ENCODE data around the gene CCDC77.

GRCh38 chr12:10413-10790 is 56.2 kb upstream of the IQSEC3 start:
- PRO-cap, result no peak

DNA sequence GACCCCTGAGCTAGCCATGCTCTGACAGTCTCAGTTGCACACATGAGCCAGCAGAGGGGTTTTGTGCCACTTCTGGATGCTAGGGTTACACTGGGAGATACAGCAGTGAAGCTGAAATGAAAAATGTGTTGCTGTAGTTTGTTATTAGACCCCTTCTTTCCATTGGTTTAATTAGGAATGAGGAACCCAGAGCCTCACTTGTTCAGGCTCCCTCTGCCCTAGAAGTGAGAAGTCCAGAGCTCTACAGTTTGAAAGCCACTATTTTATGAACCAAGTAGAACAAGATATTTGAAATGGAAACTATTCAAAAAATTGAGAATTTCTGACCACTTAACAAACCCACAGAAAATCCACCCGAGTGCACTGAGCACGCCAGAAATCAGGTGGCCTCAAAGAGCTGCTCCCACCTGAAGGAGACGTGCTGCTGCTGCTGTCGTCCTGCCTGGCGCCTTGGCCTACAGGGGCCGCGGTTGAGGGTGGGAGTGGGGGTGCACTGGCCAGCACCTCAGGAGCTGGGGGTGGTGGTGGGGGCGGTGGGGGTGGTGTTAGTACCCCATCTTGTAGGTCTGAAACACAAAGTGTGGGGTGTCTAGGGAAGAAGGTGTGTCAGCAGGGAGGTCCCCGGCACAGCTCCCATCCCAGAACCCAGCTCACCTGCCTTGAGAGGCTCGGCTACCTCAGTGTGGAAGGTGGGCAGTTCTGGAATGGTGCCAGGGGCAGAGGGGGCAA is 50.1 kb upstream of the IQSEC3 start:
- PRO-cap, result no peak

- PRO-cap, result no peak
Measured at GRCh38 chr12:139652-140146, 73.1 kb downstream of the IQSEC3 start.

- PRO-cap, result no peak
Measured at GRCh38 chr12:180403-180901, 33.5 kb downstream of the SLC6A12 start.

- PRO-cap, result no peak
Measured at GRCh38 chr12:210270-210849, 3.6 kb downstream of the SLC6A12 start.

- PRO-cap, result no peak
Measured at GRCh38 chr12:210850-211490, 3.0 kb downstream of the SLC6A12 start.

DNA sequence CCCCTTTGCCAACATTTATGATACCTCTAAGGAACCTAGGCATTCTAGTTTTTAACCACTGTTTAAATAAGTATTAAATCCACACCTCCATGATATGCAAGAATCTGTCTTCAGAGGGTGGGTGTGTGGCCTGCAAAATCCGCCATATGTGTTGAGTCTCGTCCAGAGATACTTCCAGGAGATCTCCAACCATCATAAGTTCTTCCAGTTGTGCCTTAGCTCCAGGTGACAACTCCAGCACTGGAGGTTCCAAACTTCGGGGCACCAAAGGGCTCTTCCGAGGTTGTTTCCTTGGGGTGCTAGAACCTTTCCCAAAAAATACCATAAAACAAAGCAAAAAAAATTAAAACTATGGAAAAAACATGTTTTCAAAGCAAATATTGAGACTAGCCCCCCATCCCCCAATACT is 32.9 kb upstream of the SLC6A13 start:
- PRO-cap, result no peak

DNA sequence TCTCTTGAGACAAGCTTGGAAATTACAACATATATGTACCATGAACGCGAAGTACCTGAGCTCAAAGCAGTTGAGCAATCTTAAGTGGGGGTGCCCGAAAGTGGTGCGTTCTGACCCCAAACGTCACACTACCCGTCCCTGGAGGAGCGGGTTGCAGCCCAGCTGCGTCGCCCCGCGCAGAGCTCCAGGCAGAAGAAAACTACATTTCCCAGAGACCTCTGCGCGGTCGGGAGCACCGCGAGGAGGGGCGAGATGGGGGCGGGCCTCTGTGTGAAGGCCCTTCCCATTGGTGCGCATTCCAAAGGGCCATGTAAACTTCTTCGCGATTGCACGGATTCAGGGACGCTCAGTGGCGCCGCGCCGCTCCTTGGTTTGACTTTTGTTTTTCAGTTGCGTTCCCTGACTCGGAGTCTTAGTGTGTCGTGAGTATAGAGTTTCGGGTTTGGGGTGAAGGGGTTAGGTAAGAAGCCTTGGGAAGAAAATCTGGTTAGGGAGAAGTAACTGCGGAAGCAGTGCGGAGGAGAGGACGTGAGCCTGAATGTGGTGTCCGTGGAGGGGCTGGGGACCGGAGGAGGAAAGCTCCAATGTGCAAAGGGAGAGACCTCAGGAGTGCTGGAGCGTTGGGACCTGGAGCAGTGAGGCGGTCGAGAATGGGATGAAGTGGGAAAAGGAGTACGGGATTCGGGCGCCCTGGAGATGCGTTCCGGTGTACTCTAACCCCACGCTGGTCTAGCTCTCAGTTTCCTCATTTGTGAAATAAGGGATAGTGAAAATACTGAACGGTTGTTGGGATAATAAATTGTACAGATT is at the start of gene CCDC77:
CCDC77 (plus strand) TSS at position 382 of the 810 bp plus-strand sequence.
- PRO-cap, result no peak

- PRO-cap, result no peak
Measured at GRCh38 chr12:460629-461380, 1.1 kb downstream of the B4GALNT3 start.

GRCh38 chr12:542691-543426 is 83.1 kb downstream of the B4GALNT3 start:
- PRO-cap, result no peak

- PRO-cap, result no peak
Measured at GRCh38 chr12:569586-570413, 93.4 kb downstream of the NINJ2 start.

GRCh38 chr12:570414-571446 is 92.5 kb downstream of the NINJ2 start:
- PRO-cap, result no peak

DNA sequence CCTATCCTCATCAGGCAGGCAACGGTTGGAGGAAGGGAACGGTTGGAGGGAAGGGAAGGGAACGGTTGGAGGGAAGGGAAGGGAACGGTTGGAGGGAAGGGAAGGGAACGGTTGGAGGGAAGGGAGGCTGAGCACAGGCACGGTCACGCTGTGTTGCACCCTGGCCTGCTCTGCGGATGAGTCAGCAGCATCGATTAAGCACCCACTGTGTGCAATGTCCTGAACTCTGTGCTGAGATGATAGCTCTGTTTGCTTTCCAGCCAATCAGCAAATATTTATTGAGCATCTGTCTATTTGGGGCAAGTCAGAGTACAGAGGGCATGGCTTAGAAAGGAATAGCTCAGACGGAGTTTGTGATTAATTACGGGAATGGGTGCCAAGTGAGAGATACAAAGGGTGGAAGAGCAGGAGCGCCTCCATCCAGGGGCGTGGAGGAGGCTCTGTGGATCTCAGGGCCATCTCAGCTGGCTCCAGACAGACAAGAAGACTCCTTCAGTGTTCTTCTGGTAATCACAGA is 77.7 kb downstream of the NINJ2 start:
- PRO-cap, result no peak

- PRO-cap, result no peak
Measured at GRCh38 chr12:645397-646224, 17.6 kb downstream of the NINJ2 start.

GRCh38 chr12:738506-739211 is 13.7 kb upstream of the WNK1 start:
- PRO-cap, result no peak

DNA sequence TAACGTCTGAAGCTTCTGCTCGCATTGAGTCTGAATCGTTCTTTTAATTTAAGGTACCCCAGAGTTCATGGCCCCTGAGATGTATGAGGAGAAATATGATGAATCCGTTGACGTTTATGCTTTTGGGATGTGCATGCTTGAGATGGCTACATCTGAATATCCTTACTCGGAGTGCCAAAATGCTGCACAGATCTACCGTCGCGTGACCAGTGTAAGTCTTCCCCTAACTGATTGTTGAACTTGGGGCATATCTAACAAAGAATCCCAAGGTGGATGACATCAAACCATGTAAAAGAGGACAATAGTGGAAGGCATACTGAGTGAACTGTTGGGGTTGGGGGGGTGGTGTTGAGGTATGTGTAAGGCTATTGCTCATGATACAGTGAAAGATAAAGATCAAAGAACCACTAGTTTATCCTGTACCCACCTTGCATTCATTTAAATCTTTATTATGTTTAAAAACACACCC is 77.6 kb downstream of the WNK1 start:
- PRO-cap, result no peak

GRCh38 chr12:860919-861418 is 88.5 kb downstream of the RAD52 start:
- PRO-cap, result no peak

DNA sequence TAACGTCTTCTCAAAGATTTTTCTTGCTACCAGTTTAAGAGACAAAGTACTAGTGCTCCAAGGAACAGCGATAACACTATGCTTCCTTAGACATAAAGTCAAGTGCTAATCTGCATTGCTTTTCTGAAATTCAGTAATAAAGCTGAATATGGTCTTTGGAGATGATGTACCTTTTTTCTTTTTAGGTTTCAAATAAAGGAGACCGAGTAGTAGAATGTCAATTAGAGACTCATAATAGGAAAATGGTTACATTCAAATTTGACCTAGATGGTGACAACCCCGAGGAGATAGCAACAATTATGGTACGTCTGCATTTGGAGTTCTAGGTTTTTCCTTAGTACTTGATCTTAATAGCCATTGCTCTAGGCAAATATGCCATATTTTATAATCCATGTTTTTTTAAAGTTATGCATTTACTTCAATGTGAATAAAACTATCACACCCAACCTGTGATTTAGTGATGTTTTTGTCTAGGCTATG is 66.7 kb downstream of the RAD52 start:
- PRO-cap, result no peak

GRCh38 chr12:883247-883702 is 66.2 kb downstream of the RAD52 start:
- PRO-cap, result no peak

DNA sequence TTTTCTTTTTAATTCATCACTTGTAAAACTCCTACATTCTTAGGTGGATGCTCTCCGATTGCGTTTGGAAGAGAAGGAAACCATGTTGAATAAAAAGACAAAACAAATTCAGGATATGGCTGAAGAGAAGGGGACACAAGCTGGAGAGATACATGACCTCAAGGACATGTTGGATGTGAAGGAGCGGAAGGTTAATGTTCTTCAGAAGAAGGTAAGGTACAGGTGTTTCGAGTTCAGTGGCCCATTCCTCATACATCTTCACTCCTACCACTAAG is 150.5 kb downstream of the ERC1 start:
- PRO-cap, result no peak

Data from peritoneum (tissue), 1 donor.